Left lung (tissue), 1 donor: ENCODE measurements around a stretch of chr16.

GRCh38 chr16:3479516-3480033, 15.7 kb downstream of the C16orf90 start:
- PRO-cap = no peak

- PRO-cap = unidirectional peak, minus-strand start at chr16:3509625
These were observed 8.7 kb downstream of the CLUAP1 start for GRCh38 chr16:3509484-3510016.

- PRO-cap = no peak
These were observed 29.6 kb downstream of the CLUAP1 start for GRCh38 chr16:3530422-3530830.

DNA sequence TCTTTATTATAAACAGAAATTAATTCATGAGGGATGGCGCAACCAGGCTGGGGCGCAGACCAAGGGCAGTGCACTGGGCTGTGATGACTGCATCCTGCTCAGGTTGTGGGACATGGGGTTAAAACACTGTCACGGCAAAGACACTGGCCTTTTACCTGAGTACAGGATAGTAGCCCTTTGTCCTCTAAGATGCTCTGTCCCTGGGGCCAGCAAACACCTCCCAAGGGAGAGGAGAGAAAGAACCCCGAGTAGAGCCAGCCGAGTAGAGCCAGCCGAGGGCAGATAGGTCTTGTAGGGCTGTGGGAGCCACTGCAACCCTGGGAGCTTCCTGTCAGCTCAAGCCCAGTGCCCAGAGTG, 8.7 kb upstream of the DNASE1 start:
- PRO-cap = no peak

GRCh38 chr16:3662554-3663786, 8.5 kb downstream of the DNASE1 start:
- PRO-cap = no peak

DNA sequence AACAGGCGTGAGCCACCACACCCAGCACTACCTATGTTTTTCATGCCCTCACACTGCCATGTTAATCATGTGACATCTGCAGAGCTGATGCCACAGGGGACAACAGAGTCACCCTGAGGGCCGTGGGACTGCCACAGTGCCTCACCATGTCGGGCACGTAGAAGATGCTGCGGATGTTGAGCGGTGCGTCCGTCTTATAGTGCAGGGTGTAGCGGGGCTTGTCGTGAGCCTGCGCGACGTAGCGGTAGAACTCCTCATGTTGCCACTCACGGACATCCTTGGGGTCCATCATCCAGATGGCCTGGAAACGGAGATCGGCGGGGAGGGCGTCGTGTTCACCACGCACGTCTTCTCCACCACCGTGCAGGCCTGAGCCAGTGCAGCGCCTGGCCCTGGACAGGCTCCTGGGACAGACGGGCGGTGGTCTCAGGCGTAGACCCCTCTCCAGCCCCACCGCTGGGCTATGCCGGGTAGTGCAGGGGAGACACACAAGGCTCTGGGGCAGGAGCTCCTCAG, 19.8 kb downstream of the DNASE1 start:
- PRO-cap = no peak

DNA sequence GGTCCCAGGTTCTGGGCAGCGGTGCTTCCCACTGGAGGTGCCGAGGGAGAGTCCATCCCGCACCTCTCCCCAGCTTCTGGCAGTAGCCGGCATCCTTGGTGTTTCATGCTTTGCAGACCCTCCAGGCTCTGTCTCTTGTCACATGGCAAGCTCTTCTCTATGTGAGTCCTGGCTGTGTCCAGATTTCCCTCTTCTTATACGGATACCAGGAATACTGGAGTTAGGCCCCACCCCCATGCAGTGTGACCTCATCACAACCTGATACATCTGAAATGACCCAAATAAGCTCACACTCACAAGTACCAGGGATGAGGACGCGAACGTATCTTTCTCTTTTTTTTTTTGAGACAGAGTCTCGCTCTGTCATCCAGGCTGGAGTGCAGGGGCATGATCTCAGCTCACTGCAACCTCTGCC, 23.3 kb downstream of the TRAP1 start:
- PRO-cap = no peak

- PRO-cap = no peak
These were observed 11.4 kb upstream of the TRAP1 start for GRCh38 chr16:3728463-3729307.

DNA sequence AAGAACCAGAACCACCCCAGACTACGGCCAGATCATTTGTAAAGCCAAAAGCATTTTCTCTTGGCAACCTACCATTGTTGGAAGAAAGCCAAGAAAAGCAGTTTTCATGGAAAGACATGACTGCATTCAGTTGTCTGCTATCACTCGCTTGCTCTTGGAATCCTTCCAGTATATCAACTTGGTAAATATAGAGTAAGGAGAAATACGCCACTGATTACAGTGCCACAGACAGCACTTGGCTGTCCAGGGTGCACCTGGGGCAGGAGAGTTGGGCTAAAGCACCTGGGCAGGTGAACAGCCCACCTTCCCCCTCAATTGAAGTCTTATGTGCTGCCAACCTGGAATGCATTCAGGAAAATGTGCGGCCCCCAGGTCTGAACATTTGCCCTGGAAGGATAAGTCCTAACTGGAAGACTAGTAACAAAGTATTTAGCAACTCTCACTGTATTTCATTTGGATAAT, 60.4 kb downstream of the CREBBP start:
- PRO-cap = no peak

GRCh38 chr16:3881108-3881582, 632 bp upstream of the CREBBP start:
- PRO-cap = no peak

DNA sequence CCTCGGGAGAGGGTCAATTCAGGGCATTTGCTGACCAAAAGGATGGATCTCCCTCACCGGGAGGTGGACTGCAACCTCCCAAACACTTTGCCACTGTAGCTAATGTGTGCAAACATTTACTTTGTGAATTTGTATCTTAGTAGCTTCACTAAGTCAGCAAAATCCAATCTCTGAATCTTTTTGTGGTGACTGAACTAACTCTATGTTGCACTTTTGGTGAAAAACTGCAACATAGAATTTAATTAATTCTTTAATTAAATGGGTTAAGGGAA, 48.6 kb downstream of the ADCY9 start:
- PRO-cap = no peak

- PRO-cap = bidirectional peak, plus-strand start at chr16:4115894, minus-strand start at chr16:4115829
These were observed 830 bp downstream of the ADCY9 start for GRCh38 chr16:4115172-4116051.

- PRO-cap = bidirectional peak, plus-strand start at chr16:4183409, minus-strand start at chr16:4183458; bidirectional peak, plus-strand start at chr16:4184075, minus-strand start at chr16:4183935
These were observed 58.2 kb downstream of the SRL start for GRCh38 chr16:4183269-4184403.

DNA sequence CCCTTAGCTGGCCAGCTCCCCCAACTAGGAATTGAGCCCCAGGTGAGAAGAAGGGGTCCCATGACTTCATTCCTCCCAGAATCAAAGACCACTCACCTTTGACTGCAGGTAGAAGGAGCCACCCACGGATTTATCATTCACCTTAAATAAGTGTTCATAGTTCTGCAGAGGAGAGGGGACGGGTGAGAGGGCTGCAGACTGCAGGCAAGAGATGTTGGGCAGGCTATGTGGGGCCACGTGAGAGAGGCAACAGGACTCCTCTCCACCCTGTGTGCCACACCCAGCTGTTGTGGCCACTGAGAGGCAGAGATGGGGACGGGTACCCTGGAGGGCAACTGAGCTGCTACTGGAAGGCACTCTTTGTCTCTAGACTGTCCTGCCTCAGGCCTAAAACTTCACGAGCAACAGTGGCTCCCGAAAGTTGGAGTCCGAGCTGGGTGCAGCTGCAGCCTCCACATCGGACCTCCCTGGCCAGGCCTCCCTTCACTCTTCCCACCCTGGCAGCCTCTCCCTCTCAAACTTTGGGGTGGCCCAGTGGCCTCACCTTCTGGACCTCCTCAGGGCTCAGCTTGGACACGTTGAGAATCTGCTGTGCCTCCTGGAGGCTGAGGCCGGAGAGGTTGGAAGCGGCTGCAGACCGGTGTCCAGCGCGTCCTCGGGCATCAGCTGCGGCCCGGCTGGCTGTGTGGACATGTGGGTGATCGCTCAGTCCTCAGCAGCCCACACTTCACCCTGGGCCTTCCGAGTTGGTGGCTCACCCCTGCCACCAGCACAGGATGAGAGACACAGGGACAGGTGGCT, 10.1 kb downstream of the PAM16 start:
- PRO-cap = unidirectional peak, plus-strand start at position 337 of the sequence

GRCh38 chr16:4345556-4346205, 5.4 kb downstream of the PAM16 start:
- PRO-cap = bidirectional peak, plus-strand start at chr16:4346086, minus-strand start at chr16:4345954

DNA sequence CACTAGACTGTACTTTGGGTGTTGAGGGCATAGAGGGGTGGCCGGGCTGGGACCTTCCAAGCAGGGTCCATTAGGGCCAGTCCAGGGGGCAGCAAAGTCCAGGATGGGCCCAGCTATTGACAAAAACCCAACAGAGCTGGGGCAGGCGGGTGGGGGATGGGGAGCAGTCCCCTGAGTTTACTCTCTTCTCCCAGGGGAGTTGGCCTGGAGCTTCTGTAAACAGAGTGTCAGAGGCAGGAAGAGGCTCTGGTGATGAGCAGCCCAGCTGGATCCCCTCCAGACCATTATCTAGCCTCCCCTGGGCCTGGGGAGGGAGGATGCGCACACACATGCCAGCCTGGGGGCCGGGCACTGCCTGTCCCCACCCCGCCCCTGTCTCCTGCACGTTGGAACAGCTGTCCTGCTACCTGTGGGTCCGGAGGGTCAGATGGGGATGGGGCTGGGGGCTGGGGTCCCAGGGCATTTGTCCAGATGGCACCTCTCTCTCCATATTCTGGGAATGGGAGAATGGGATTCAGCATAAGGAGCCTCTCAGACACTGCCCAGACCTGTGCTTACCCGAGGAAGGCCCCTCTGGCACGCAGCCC, 1.4 kb downstream of the VASN start:
- PRO-cap = no peak

DNA sequence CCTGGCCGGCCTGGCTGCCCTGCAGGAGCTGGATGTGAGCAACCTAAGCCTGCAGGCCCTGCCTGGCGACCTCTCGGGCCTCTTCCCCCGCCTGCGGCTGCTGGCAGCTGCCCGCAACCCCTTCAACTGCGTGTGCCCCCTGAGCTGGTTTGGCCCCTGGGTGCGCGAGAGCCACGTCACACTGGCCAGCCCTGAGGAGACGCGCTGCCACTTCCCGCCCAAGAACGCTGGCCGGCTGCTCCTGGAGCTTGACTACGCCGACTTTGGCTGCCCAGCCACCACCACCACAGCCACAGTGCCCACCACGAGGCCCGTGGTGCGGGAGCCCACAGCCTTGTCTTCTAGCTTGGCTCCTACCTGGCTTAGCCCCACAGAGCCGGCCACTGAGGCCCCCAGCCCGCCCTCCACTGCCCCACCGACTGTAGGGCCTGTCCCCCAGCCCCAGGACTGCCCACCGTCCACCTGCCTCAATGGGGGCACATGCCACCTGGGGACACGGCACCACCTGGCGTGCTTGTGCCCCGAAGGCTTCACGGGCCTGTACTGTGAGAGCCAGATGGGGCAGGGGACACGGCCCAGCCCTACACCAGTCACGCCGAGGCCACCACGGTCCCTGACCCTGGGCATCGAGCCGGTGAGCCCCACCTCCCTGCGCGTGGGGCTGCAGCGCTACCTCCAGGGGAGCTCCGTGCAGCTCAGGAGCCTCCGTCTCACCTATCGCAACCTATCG, 10.2 kb downstream of the VASN start:
- PRO-cap = no peak

- PRO-cap = no peak
These were observed 20.8 kb downstream of the VASN start for GRCh38 chr16:4392031-4393283.

- PRO-cap = no peak
These were observed 3.9 kb downstream of the CORO7 start for GRCh38 chr16:4412306-4413037.

GRCh38 chr16:4488136-4488880, 12.1 kb downstream of the HMOX2 start:
- PRO-cap = no peak